GM19239 (cell line): ENCODE results near the genes EHD2, SULT2A1 and PLA2G4C.

- RRBS = 75% methylated on average over 1 of the region's 8 CpGs
Measured at GRCh38 chr19:47485136-47485790, 1.2 kb upstream of the KPTN start.

DNA sequence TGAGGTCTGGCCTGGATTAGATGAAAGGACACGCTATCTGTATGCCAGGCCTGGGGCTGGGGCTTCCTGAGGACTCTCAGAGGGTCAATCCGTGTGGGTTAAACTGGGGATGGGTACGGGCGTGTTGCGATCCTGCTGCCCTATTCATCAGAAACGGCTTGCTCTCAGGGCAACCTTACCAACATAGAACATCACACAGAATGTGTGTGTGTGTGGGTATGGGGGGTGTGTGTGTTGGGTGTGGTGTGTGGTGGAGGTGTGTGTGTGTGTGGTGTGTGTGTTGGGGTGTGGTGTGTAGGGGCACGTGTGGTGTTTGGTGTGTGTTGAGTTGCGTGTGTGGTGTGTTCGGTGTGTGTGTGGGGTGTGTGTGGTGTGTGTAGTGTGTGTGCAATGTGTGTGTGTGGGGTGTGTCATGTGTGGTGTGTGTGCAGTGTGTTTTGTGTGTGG, 5.8 kb upstream of the KPTN start:
- RRBS = no CpG with 5 or more reads among the region's 9 CpGs

GRCh38 chr19:47506817-47507338, 8.0 kb downstream of the NAPA start:
- RRBS = no CpG with 5 or more reads among the region's 9 CpGs

DNA sequence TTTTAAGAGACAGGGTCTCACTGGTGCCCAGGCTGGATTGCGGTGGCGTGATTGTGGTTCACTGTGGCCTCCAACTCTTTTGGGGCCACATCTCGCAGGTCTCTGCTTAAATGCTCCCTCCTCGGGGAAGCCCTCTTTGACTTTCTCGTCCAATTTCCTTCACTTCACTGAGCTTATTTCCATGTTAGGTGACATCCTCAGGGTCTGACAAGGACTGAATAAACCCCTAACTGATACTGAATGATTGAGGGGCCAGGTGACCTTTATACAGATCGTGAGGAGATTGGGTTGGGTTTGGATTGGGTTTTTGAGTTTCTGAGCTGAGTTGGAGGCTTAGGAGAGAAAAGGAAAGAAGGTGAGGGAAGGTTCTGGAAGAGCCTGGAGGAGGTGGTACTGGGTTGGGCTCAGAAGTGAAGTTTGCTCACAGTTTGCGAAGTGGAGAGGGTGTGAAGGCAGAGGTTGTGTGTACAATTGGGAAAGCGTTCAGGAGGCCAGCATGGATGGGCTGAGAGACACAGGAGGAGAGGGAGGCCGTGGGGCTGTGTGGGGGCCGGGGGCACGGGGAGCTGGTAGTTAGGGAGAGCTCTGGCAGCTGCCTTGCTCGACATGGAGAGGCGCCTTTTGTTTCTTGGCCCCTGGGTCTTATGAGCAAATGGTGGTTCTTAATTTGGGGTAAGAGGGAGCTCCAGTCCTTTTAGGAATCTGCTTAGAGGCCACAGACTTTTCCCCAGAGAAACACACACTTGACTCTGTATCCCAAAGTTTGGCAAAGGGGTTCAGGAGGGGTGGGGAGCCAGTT, 16.6 kb downstream of the BICRA start:
- RRBS = no CpG with 5 or more reads among the region's 13 CpGs

- RRBS = no CpG with 5 or more reads among the region's 15 CpGs
Measured at GRCh38 chr19:47626152-47626888, 17.4 kb downstream of the BICRA start.

GRCh38 chr19:47712998-47713605, at the start of gene EHD2:
Gene EHD2, plus strand, starts transcription at chr19:47713422.
- RRBS = 6% methylated on average over 7 of the region's 46 CpGs

DNA sequence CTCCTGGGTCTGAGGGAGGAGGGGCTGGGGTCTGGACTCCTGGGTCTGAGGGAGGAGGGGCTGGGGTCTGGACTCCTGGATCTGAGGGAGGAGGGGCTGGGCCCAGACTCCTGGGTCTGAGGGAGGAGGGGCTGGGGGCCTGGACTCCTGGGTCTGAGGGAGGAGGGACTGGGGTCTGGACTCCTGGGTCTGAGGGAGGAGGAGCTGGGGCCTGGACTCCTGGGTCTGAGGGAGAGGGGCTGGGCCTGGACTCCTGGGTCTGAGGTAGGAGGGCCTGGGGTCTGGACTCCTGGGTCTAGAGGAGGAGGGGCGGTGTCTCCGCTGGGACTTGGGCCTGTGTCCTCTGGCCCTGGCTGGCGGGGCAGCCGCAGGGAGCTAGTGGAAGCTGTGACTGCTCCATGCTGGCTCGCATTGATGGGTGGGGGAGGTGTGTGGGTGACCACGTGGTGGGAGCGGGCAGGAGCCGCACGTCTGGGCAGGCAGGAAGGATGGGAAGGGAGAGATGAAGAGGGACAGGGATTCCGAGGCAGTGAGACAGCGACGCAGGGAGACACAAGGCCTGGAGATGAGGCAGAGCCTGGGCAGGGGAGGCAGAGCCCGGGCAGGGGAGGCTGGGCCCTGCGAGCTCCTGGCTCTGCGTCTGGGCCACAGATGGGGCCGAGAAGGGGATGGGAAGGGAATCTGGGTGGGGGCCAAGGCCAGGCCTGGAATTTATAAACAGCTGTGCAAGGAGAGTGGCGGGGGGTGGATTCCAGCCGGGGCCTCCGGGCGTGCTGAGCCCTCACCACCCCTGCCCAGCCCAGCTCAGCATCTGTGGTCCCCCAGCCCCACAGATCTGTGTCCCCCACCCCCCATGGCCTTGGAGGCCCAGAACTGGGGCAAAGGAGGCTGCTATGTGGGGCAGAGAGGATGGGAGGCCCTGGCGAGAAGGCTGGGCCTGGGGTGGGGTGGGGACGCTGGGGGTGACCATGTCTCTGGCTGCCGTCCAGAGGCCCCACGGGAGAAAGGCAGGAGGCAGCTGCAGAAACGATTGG, 5.8 kb downstream of the EHD2 start:
- RRBS = no CpG with 5 or more reads among the region's 25 CpGs

DNA sequence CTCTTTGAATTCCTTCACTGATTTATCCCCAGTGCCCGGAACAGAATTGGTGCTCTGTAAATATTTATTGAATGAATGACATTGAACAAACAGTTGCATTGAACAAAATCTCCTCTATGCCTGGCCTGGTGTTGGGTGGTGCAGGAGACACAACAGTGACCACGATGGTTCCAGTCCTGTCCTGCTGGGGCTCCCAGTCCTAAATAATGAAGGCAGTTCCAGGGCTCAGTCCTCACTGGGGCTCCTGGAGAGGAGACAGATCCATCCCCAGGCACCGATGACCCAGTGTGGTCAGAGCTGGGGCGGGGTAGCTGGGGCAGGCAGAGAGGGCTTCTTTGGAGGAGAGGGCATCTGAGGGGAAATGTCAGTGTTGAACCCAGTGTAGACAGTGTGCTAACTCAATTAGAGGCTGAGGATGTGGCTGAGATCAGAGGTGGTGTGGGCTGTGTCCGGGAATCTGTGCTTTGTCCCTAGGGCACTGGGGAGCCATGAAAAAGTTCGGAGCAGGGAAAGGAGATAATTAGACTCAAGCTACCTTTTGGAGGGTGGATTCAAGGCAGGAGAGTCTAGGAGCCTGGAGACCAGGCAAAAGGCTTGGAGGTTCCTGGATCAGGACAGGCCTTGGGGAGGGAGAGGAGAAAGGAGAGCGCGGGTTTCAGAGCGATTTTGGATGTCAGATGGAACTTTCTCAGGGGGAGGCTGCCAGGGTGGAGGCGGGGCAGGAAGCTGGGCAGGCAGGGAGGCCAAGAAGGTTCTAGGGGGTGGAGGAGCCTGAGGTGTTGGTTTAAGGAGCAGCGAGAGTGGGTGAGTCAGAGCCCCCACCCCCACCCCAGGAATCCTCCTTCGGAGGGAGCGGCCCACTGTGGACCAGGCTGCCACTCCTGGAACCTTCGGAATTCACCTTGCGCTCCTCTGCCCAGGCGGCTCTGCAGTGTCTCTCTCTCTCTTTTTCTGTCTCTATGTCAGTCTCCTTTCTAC, 15.9 kb downstream of the EHD2 start:
- RRBS = no CpG with 5 or more reads among the region's 16 CpGs

DNA sequence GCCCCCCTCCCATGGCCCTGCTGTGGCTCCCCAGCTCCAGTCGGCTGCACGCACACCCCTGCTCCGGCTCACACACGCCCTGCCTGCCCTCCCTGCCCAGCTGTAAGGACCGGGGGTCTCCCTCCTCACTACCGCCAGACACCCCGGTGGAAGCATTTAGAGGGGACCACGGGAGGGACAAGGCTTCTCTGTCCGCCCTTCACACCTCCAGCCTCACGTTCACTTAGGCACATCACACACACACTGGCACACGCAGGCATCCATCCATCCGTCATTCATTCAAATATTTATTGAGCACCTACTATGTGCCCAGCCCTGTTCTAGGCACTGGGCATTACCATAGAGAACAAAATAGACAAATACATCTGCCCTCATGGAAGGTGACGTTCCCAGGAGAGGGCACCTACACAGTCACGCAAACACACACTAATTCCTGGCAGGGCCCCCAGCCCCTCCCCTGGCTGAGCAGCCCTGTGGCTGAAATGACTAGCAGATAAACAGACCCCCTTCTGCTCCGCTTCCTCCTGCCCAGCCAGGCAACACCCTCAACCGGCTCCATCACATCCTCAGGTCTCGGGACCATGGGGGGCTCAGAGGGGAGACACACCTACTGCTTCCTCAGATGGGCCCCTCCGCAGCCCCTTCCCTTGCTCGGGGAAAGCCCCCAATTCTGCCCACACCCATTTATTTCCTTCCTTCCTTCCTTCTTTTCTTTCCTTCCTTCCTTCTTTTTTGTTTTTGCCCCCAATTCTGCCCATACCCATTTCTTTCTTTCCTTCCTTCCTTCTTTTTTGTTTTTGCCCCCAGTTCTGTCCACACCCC, 3.7 kb upstream of the NOP53 start:
- RRBS = 94% methylated on average over 5 of the region's 19 CpGs

DNA sequence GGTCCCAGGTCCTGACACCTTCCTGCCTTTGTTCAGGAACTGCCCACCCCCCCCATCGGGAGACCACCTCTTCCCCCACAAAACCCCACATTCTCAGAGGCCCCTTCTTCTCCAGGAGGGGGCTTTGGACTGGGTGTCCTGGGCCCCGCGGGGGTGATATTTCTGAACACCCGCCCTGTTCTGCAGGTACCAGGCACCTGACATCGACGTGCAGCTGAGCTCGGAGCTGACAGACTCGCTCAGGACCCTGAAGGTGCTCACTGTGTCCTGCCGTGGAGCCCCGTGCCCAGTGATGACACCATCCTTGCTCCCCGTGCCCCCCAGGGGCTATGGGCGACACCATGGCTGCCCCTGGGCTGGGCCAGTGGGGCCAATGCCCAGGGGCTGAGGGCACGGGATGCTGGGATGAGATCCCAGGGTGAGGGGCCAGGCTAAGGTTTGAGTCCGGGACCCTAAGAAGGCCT, 10.3 kb downstream of the NOP53 start:
- RRBS = no CpG with 5 or more reads among the region's 14 CpGs

DNA sequence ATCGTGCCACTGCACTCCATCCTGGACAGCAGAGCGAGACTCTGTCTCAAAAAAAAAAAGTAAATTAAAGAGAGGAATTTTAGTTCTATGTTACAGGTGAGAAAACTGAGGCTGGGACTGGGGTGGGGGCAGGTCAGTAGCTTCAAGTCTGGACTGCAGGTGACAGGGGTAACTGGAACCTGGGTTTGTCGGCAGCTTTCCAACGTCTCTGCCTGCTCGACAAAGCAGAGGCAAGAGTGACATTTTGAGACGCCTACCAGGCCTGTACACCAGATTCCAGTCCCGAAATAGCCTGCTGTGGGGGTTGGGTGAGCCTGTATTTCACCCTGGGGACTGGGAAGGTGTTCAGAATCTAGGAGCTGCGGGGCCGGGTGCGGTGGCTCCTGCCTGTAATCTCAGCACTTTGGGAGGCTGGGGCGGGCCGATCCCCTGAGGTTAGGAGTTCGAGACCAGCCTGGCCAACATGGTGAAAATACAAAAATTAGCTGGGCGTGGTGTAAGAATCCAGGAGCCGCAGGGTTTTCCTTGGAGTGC, 1.3 kb downstream of the SELENOW start:
- RRBS = no CpG with 5 or more reads among the region's 15 CpGs

- RRBS = no CpG with 5 or more reads among the region's 11 CpGs
Measured at GRCh38 chr19:47886164-47886594, at the start of gene SULT2A1. Gene SULT2A1, minus strand, starts transcription at chr19:47886315.

DNA sequence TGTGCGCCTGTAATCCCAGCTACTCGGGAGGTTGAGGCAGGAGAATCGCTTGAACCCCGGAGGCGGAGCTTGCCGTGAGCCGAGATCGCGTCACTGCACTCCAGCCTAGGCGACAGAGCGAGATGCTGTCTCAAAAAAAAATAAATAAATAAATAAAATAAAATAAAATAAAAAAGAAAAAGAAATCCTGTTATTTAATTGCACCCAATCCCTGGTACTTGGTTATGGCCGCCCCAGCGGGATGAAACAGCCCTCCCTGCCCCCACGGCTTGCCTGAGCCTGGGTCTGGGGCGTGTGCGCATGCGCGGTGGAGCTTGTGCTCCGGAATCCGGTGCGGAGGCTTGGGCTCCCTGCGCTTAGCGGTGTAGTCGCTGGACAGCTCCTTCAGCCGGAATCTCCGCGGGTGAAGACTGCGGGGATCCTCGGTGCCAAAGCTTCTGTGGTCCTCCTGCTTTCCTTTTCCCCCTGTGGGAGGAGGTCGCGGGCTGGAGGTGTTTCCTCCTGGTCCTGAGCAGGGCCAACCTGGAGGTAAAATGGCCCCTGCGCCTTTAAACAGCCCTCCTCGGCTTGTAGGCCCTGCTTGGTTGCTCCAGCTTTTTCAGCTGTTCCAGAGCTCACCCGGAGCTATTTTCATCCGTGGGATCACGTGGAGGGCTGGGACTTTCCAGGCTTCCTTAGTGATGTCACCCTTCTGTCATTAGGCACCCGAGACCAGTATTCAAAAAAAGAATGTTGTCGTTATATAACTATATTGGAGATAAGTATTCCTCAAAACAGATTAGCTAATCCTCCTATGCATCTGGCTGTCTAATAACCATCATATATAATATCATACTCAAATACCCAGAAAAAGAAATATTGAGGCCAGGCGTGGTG, at the start of gene PLA2G4C:
PLA2G4C (minus strand) TSS at position 604 of the 876 bp plus-strand sequence.
- RRBS = 1% methylated on average over 6 of the region's 39 CpGs

GRCh38 chr19:48169469-48169894, 662 bp downstream of the LIG1 start:
- RRBS = 3% methylated on average over 4 of the region's 14 CpGs

- RRBS = no CpG with 5 or more reads among the region's 16 CpGs
Measured at GRCh38 chr19:48308510-48309273, 13.1 kb downstream of the ODAD1 start.

- RRBS = no CpG with 5 or more reads among the region's 6 CpGs
Measured at GRCh38 chr19:48325735-48326405, 518 bp downstream of the EMP3 start.

GRCh38 chr19:48390218-48391085, 899 bp downstream of the KDELR1 start:
- RRBS = 16% methylated on average over 3 of the region's 23 CpGs

DNA sequence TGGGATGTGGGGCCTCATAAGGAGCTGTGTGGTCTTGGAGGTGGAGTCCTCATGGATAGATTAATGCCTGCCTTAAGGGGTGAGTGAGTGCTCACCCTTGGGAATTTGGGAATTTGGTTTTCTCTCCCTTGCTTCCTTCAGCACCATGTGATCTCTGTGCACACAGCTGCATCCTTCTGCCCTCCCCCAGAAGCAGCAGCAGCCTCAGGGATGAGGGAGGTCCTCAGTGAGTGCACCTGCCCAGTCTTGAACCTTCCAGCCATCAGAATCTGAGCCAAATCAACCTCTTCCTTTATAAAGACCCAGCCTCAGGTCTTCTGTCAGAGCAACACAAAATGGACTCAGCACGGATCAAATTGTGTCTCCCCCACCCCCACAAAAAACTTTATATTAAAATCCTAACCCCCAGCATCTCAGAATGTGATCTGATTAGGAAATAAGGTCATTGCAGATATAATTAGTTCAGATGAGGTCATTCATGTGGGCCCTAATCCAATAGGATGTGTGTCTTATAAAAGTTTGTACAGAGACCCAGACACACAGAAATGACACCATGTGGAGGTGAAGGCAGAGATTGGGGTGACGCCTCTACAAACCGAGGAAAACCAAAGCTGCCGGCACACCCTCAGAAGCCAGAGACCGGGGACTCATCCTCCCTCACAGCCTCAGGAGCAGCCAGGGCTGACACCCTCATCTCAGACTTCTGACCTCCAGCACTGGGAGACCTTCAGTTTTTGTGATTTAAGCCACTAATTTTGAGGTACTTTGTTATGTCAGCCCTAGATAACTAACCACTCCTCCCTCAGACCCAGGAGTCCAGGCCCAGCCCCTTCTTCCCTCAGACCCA, 13.0 kb downstream of the CYTH2 start:
- RRBS = no CpG with 5 or more reads among the region's 5 CpGs

DNA sequence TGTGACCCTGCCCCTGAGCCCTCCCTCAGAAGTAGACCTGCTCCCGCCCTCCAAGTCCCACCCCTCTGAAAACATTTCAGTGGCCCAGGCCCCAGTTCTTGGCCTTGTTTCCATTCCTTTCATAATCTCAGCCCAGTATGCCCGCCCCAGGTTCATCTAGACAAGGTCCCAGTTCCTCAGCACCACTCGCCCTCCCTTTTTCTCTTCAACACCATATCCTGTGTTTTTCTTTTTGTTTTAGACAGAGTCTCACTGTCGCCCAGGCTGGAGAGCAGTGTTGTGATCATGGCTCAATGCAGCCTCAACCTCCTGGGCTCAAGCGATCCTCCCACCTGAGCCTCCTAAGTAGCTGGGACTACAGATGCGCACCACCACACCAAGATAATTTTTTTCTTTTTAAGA, 19.7 kb downstream of the LMTK3 start:
- RRBS = no CpG with 5 or more reads among the region's 6 CpGs

DNA sequence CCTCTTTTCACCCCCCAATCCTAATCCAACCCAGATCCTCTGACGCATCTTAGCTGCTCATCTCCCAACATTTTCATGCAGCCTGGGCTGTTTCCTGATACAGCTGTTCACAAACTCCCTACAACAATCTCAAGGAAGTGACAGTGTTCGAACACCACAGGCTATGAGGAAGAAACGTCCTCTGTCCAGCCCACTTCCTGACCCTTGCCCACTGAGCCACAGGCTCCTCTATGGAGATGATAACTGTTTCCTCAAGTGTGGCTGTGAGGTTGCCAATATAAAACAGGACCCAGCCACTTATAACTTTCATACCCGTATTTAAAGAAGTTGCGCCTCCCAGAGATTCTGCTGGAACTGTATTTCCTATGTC, 16.2 kb downstream of the LMTK3 start:
- RRBS = no CpG with 5 or more reads among the region's 5 CpGs